Endothelial cell (in vitro differentiated cells): ENCODE results near the genes PNCK and NAA10.

- PRO-cap, result no peak
Observed at GRCh38 chrX:153372901-153373385, 28.2 kb downstream of the PNMA6E start.

DNA sequence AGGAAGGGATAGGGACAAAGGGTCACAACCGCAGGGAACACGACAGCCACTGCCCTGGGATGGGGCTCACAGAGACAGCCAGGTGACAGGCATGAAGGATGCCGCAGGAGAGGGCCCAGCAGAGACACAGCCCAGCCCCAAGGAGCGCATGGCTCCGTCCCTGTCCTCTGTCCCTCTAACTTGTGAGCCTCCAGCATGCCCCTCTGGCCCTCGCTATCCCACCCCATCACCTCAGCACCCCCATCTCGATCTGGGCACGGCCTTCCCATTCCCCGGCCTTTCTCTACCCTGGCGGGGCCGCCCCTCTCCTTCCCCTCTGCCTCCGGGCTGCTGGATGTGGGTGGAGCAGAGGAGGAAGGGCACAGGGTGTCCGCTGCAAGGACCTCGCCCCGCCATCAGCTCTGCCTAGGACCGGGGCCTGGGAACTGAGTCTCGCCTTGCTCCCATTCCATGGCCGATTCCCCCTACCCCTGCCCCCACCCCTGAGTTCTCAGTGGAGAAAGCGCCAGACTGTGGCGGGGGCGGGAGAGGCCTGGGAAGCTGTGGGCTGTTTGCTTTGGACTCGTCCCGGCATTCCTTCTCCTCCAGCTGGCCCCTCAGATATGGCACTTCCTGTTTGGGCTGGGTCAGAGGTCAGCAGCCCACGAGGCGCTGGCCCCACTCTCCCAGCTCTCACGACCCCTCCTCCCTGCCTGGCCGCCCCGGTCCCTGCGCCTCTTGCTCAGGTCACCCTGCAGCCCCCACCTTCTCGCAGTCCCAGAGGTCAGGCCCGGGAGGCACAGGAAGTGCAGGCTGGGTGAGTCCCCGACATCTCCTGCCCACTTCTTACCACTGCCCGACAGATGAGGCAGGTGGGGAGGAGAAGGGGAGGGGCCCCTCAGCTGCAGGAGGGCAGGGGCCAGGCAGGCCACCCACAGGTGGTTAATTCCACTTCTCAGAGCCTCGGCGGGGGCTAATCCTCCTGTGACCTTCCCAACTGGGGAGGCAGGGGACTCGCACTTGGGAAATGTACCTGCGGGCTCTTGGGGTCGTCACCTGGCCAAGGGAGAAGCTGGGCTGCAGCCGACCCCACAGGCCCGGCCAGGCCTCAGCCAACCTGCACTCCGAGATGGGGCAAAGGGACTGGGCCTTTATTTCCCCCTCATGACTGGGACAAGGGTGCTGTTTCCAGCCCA, 6.4 kb upstream of the BGN start:
- PRO-cap, result bidirectional peak, plus-strand start at position 675 of the sequence, minus-strand start at position 472 of the sequence

- PRO-cap, result no peak
Observed at GRCh38 chrX:153507572-153508089, 9.8 kb upstream of the ATP2B3 start.

DNA sequence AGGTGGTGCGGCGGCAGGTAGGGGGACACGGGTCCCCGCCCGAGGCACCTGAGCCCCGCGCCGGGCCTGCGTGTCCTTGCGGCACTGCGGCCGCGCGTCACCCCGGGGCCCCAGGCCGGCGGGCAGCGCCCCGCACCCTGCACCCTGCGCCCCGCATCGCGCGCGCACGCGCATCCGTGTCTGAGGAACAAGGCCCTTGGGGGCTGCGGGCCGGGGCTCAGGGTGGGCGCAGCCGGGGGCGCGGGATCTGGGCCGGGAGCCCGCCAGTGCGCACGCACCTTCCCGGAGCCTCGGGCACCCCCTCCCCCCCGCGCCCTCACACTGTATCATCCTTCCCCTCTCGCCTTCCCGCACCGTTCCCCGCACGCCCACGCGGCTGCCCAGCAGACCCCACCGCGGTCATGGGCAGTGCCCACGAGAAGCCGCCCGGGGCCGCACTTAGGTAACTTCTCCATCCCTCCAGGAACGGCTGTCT, 564 bp downstream of the ATP2B3 start:
- PRO-cap, result no peak

DNA sequence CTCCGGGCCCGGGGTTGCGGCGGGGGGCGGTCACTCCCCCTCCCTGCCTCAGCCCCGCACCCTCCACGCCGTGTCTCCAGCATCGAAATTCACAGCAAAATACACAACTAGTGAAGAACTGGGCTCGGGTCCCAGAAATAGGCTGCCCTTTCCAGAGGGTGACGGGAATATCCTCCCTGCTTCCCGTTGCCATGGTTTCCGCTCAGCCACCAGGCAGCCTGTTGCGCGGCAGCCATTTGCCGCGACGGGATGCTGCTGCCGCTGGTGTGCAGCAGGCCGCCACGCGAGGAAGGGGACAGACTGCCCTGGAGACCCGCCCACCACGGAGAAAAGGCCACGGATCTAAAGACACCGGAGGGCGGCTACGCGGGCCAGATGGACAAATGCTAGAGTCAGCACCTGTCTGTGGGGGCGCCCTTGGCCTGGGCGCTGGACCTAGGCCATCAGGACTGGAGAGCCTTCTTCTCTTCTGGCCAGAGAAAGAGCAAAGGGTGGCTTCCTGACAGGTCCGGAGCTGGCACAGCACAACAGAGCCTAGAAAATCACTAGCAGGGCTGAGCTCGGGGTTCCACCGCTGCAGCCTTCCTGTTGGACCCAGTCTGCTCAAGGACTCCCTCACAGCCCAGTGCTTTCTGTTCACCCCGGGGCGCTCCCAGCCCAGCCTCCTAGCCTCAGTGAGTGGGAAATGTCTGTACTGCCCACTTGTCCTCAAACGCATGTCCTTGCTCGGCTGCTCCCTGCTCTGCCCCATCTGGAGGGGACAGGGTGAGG, 11.6 kb upstream of the CCNQ start:
- PRO-cap, result no peak

- PRO-cap, result no peak
Observed at GRCh38 chrX:153673414-153673692, 260 bp downstream of the PNCK start.

DNA sequence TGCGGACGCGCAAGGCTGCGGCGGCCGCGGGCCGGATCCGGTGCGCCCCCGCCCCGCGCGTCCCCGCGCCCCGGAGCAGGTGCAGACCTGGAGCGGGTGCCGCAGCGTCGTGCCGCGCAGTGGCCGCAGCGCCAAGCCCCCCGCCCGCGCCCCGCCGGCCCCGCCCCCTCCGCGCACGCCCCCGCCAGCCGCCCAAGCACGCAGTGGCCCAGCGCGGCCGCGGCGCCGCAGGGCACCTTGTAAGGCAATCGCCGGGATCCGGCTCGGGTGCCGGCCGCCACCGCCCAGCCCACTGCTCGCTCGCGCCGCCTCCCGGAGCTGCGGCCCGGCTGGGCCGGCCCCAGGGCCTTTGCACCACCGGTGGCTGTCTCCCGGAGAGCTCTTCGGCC, at the start of gene PNCK:
TSS of gene PNCK (minus strand) at position 121 of the 389 bp plus-strand sequence.
- PRO-cap, result no peak

DNA sequence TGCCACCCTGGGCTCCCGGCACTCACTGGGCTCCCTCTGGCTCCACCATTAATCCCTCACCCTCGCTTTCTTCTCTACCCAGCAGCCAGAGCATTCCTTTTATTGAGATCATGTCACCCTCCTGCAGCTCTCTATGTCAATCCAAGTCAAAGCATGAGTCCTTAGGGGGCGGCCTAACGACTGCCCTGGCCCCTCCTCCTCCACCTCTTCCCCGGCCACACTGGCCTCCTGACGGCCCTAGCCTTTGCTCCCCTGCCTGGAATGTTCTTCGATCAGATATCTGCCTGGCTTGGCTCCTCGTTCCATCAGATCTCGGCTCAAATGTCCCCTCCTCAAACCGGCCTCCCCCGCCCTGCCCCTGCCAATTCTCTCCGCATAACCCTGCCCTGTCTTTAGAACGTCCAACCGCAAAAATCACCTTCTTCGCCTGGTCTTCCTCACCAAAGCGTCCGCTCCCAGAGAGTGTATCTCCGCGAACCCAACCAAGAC, 645 bp upstream of the PNCK start:
- PRO-cap, result no peak

DNA sequence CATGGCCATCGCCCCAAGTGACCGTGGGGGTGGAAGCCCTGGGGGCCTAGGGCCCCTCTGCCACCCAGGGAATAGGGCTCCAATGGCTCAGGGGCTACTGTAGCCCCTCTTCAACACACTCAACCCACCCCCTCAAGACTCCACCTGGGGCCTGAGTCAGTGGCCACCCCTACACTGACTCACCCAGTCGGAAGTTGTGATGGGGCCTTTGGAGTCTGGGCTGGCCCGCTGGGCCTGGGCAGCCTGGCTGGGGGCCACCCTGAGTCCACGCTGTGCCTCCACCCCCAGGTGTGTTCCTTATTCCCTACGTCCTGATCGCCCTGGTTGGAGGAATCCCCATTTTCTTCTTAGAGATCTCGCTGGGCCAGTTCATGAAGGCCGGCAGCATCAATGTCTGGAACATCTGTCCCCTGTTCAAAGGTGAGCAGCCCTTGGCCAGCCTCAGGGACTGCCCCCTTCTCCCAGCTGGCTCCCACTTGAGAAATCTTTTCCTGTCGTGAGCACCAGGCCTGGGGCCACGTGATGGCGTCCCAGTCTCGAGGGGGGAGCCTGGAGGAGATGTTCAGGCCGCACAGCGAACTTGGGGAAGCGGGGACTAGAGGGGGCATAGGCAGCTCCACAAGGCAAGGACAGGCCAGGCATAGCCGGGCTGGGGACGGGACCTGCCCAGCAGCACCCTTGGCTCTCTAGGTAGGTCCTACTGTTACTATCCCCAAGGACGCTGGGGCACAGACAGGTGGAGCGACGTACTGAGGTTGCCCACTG, 2.5 kb downstream of the SLC6A8 start:
- PRO-cap, result no peak

- PRO-cap, result no peak
Observed at GRCh38 chrX:153700405-153701080, 12.8 kb downstream of the SLC6A8 start.

DNA sequence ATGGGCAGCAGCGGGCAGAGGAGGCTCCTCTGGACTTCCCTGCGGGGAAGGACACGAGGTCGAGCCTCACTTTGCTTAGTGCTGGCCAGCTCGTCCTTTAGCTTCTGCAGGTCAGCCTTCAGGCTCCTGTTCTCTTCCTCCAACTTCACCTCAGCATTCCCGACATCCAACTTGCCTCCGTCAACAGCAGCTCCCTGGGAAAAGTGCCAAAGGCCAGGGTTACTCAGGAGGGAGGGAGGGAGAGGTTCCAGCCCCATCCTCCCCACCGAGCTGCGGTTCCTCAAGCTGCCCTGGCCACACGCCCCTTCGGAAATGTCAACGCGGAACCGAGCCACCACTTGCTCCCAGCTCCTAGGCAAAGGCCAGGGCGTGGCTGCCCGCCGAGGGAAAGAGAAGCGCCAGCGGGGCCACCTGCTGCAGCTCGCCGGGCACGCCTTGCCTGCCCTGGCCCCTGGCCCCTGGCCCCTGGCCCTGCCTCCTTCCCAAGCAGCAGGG, 15.2 kb downstream of the SLC6A8 start:
- PRO-cap, result no peak

DNA sequence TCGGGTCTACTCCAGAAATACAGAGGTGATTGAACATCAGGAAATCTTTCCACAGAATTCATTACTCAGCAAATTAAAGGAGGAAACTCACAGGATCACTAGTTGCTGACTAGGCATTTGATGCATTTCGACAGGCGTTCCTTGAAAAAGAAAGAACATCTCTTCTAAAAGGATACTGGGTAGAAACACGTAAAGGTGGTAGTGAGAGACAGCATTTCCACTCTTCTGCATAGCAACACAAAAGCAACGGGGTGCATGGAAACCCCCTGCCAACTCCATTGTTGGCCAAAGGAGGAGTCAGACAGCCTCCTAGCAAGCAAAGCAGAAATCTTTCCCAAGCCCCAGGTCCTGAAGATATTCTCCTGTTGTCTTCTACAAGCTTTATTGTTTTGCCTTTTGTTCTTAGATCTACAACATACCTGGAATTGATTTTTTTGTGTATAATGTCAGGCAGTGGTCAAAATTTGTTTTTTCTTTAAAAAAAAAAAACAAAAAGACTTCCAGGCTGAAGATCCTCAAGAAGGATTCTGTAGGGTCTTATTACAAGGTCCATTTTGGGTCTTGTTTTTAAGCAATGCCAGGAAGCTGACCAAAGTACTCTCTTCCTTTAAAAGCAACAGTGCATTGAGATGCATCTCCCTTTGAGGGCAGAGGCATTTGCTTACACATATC, 14.4 kb upstream of the PDZD4 start:
- PRO-cap, result no peak

- PRO-cap, result unidirectional peak, plus-strand start at chrX:153922266
Observed at GRCh38 chrX:153921442-153922468, 4.3 kb downstream of the ARHGAP4 start.

DNA sequence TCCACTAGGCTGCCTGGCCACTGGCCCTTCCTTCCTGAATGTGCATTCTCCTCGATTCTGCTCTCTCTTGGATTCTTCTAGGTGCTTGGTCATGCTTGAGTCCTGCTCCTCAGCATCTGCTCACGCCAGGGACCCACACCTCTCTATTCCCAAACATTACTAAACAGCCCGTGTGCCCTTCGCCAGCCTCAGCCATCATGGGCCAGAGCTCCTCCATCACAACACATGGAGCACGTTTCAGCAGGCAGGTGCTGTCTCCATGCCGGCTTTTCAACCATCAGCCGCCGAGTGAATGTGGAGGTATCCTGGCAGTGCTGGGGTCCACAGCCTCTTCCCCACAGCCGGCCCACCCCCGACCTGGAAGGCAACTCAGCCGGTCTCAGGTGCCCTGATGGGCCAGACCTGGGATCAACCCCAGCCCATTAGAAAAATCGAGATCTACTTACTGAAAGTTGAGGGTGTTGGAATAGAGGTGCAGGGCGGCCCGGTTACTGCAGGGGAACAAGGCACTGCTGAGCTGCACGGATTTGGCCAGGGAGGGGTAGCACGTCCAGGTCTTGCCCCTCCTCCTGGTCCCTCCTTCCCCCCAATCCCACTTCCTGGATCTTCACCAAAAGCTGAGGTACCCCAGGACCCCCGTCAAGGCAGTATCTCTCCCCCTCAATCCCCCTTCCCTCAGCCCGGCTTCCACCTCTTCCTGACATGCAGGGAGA, 3.1 kb downstream of the NAA10 start:
- PRO-cap, result no peak

DNA sequence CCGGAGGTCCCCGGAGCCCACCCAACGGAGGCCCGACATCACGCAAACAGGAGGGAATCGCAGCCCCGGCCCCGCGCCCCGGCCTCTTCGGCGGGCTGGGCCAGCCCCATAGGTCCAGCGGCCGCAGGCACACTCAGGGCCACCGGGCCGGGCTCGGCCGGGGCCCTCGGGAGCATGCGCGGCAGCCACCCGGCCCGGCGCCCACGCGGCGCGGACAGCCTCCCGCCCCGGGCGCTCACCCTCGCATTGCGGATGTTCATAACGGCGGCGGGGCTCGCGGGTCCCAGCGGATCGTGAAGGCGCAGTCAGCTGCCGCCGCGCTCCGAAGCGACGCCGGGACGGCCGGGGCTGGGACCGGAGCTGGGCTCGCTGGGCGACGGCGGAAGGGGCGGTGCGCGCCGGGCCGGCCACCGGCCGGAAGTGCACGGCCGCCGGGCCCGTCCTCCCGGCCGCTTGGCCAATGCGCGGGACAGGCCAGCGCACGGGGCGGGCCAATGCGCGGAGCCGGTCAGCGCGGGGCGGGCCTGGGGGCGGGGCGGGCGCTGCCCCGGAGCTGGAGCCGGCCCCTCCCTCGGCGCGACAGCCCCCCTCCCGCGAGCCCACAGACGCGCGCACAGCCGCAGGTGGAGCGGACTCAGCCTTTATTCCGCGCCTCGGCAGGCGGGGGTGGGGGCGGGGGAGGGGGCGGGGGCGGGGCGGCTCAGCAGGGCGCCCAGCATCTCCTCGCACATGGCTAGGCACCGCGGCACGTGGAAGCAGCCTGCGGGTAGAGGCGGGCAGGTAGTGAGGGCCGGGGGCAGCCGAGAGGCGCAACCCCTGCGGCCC, at the start of gene NAA10:
TSS of gene NAA10 (minus strand) at position 393 of the 825 bp plus-strand sequence.
- PRO-cap, result unidirectional peak, minus-strand start at position 393 of the sequence

DNA sequence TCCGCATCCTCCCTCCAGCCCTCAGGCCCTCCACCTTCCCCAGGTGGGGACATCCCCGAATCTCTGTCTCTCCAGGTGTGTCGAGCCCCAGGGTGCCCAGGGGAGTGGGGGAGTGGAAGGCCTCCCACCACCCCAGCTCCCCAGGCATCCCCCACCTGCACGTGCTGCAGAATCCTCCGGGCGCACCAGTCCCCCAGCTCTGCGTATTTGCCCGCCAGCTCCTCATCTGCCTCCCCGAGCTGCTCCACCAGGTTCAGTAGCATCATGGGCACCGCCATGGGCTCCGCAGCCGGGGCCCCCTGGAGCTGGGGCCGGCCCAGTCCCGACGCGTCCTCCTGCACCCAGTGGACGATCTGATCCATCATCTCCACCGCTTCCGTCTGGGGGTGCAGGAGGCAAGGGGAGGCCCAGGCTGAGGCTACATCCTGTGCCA, 1.7 kb downstream of the RENBP start:
- PRO-cap, result no peak

GRCh38 chrX:153953043-153953958, 8.9 kb upstream of the RENBP start:
- PRO-cap, result no peak

- PRO-cap, result no peak
Observed at GRCh38 chrX:154012696-154012833, 7.1 kb downstream of the IRAK1 start.

- PRO-cap, result no peak
Observed at GRCh38 chrX:154016414-154017010, 3.2 kb downstream of the IRAK1 start.

GRCh38 chrX:154019134-154019380, 645 bp downstream of the IRAK1 start:
- PRO-cap, result no peak